SUDHL5 (cell line): ENCODE results near the genes SYNGR2 and TMEM235.

DNA sequence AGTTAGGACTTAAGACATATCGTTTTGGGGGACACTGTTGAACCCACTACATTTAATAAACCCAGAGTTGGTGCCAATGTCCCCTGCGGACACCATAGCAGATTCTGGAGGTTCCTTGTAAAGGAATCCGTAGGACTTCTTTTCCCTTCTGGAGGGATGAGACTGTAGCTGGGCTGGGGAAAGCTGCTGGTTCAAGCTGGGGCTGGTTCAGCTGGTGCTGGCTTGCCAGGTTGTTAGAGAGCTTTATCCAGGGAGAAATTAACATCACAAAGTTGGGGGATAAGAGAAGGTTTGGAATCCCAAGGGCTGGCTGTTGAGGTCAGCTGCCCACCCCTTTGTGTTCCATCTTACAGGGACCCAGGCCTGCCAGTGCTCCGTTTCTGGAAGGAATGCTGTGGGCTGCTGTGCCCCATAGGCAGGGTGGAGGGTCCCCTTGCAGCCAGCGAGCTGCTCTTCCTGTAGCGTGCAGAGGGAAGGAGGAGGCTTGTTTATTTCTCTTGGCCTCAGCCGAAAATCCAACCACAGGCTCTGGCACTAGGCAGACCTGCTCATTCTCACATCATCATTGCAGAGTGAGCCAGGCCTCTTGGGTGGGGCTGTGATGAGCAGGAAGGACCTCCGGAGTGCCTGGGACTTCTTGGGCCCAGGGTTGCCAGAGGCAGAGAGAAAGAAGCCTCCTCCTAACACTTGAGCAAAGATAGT is 110.5 kb downstream of the SEPTIN9 start:
- PRO-cap: no peak

- PRO-cap: bidirectional peak, plus-strand start at chr17:77444778, minus-strand start at chr17:77444824; bidirectional peak, plus-strand start at chr17:77445227, minus-strand start at chr17:77444984
These were observed 163.1 kb downstream of the SEPTIN9 start for GRCh38 chr17:77444188-77445024.

DNA sequence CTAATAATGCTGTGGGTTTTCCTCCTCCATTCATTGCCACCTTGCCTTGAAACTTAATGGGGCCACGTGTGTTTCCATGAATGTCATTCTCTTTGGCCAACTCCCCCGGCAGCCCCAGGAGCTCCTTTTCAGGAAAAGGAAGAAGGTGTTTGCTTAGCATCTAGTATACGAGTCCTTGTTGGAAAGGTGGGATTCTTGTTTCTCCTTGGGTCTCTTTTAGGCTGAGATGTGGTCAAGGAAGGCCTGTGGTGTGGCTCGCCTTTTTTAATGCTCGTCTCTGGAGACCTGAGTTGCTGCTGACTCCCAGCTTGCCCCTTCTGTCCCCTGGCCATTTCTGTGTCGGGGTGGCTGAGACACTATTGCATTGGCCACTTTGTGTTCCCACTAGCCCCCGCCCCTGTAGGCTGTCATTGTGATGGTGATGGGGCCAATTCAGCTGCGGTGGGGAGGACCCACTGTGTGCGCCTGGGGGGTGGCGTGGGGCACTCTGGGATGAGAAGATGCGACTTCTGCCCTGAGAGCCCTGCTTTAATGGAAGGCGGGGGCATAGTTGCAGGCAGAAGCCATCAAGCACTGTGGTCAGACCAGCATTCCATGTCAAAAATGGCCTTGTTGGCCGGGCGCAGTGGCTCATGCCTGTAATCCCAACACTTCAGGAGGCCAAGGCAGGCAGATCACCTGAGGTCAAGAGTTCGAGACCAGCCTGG is 171.6 kb downstream of the SEPTIN9 start:
- PRO-cap: bidirectional peak, plus-strand start at position 528 of the sequence, minus-strand start at position 338 of the sequence

DNA sequence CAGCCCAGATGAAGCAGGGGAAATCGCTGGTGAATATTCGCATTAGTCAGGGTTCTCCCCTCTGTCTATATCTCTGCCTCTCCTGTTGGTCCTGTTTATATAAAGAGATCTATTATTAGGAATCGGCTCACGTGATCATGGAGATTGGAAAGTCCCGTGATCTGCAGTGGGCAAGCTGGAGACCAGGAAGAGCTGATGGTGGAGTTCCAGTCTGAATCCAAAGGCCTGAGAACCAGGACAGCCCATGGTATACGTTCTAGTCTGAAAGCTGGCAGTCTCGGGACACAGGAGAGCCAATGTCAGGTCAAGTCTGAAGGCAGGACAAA is 242.3 kb downstream of the SEPTIN9 start:
- PRO-cap: no peak

- PRO-cap: no peak
These were observed 247.3 kb downstream of the SEPTIN9 start for GRCh38 chr17:77528323-77529369.

- PRO-cap: no peak
These were observed 148.0 kb upstream of the TNRC6C start for GRCh38 chr17:77810443-77810912.

- PRO-cap: bidirectional peak, plus-strand start at chr17:77958703, minus-strand start at chr17:77958442
These were observed 253 bp upstream of the TNRC6C start for GRCh38 chr17:77958352-77958548.

- PRO-cap: no peak
These were observed 4.9 kb downstream of the TNRC6C start for GRCh38 chr17:77963363-77963848.

DNA sequence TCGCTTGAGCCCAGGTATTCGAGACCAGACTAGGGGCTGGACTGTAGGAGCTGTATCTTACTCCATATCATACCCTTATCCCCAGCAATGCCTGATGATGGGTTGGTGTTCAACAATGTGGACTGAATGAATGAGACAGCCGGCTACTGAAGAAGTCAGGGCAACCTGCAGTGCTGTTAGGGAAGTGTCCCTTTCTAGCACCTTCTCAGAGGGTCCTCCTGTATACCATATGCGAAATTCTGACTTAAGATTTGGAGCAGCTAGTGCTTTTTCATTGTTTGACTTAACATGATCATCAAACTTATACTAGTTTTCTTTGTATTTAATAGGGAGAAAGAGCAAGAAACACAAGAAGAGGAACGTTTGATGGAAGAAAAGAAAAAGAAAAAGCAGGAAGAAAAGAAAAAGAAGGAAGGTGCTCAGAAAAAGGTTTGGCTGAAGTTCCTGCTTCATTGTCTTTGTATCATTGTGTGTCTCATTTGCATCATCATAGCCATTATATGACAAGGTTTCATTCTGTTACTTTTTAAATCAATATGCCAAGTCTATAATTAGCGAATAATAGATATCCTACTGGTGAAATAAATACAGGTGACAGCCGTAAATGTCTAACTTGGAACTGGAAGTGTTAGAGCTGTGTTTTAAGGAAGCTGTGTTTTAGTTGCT is 45.5 kb downstream of the TNRC6C start:
- PRO-cap: no peak

GRCh38 chr17:78120473-78121598 is 7.7 kb downstream of the TMC6 start:
- PRO-cap: no peak

DNA sequence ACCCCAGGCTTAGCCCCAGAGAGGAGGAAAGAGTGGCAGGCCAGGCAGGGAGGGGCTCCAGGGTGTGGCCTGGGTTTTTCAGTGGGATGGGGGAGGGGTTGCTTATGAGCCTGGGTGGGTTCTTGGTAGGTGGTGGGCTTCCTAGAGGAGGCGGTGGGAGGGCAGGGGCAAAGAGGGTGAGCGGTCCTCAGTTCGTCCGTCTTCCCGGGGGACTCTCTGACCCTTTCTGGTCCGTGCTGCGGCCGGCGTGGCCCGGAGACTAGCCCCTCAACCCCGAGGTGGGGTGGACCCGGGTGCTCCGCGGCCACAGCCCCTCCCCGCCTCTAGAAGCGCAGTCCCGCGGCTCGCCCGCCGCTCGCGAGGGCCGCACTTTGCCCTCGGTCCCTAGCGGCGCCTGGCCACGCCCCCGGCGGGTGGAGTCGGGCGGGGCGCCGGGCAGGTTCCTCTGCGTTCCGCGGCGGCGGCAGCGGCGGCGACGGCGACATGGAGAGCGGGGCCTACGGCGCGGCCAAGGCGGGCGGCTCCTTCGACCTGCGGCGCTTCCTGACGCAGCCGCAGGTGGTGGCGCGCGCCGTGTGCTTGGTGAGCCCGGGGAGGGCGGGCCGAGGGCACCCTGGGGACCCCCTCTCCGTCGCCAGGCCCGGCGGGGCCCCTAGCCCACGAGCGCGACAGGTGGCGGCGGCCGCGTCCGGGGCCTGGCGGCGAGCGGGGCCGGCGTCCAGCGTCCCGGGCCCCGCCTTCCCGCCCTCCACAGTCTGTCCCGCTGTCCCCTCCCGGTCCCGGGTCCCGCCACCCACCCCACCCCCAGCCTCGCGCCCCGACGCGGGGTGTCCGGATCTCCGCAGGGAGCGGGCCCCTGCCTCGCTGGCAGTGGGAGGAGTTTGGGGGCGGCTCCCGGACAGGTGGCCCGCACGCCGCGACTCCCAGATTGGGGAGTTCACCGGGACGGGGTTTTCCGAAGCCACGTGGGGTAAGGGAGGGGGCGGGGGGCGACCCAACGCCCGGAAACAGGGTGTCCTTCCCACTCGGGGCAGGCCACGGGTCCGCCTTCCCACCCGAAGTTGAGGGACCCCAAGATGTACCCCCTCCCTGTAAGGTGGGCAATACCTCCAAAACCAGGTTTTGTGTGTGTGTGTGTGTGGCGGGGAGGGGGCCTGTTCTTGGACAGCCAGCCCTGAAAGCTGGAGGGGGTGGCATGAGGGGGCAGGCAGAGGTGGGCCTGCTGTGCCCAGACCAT is at the start of gene SYNGR2:
Gene SYNGR2, plus strand, starts transcription at position 448 of the 1,237 bp plus-strand sequence.
- PRO-cap: bidirectional peak, plus-strand start at position 466 of the sequence, minus-strand start at position 325 of the sequence

GRCh38 chr17:78171384-78171703 is 3.0 kb downstream of the SYNGR2 start:
- PRO-cap: no peak

DNA sequence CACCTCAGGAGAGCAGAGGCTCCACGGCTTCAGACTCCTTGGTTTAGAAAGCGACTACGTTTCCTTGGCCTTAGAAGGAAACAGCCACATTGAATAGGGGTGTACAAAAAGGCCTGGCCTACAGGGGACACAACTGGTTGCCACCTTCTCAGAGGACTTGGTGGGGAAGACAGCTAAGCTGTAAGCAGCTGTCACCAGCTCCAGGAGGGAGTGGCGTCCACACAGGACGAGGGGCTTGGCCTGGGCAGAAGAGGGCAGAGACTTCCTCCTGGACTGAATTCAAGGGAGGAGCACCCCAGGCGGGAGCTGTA is 569 bp downstream of the TK1 start:
- PRO-cap: no peak

- PRO-cap: no peak
These were observed 7.6 kb upstream of the TMEM235 start for GRCh38 chr17:78223668-78224456.

DNA sequence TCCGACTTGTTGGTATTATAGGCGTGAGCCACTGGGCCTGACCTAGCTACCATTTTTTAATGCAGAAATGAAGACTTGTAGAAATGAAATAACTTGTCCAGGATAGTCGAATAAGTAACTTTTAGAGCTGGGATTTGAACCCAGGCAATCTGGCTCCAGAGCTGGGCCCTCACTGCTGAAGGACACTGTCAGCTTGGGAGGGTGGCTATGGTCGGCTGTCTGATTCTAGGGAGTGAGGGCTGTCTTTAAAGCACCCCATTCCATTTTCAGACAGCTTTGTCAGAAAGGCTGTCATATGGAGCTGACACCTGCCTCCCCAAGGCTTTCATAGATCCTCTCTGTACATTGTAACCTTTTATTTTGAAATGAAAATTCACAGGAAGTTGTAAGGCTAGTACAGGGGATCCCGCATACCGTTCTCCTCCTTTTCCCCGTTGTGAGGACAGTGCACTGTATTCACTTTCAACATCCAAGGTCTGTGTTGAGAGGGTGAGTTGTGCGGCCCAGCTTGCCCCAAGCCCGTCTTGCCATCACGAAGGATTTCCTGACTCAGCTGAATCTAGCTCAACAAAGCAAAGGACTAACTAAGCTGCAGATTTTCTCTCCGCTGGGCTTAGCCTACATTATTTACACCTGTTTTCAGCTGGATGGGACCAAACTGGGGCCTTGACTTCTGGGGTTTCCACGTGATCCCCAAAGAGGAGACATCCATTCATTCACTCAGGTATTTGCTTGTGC is 5.4 kb upstream of the TMEM235 start:
- PRO-cap: no peak

- PRO-cap: no peak
These were observed at the start of gene TMEM235 for GRCh38 chr17:78231570-78232649. Gene TMEM235 (plus strand): TSS chr17:78231631.

GRCh38 chr17:78428673-78429448 is 50.4 kb downstream of the PGS1 start:
- PRO-cap: no peak

GRCh38 chr17:78441844-78442490 is 63.5 kb downstream of the PGS1 start:
- PRO-cap: no peak

GRCh38 chr17:78631515-78632228 is 54.5 kb upstream of the DNAH17 start:
- PRO-cap: unidirectional peak, minus-strand start at chr17:78631523; unidirectional peak, minus-strand start at chr17:78632067

DNA sequence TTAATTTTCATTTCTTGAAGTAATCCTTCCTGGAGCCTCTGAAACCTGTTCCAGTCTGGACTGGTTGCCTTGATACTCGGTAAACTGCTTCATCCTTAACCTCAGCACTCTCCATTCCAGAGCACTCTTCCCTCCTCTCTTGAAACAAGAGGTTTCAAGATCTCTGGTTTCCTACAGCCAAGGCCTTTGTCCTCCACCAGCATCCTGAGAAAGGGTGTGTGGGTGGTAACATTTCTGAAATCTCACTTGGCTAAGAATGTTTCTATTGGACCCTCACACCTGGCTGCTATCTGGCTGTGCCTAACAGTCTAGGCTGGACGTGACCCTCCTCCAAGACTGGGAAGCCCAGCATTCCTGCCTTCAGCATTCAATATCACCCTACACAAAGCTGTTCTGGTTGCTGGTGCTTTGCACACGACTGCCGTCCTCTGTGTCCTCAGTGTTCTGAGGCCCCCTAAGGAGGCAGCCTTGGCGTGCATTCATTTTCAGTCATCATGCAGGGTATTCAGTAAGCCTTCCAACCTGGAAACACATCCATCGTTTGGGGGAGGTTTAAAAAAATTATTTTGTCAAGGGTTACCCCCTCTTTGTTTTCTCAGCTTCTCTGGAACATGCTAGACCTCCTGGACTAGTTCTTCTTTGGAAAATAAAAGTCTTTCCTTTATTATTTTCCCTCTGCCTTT is 99.6 kb downstream of the CYTH1 start:
- PRO-cap: no peak